AG08470 (cell line): ENCODE measurements around a stretch of chr10.

DNA sequence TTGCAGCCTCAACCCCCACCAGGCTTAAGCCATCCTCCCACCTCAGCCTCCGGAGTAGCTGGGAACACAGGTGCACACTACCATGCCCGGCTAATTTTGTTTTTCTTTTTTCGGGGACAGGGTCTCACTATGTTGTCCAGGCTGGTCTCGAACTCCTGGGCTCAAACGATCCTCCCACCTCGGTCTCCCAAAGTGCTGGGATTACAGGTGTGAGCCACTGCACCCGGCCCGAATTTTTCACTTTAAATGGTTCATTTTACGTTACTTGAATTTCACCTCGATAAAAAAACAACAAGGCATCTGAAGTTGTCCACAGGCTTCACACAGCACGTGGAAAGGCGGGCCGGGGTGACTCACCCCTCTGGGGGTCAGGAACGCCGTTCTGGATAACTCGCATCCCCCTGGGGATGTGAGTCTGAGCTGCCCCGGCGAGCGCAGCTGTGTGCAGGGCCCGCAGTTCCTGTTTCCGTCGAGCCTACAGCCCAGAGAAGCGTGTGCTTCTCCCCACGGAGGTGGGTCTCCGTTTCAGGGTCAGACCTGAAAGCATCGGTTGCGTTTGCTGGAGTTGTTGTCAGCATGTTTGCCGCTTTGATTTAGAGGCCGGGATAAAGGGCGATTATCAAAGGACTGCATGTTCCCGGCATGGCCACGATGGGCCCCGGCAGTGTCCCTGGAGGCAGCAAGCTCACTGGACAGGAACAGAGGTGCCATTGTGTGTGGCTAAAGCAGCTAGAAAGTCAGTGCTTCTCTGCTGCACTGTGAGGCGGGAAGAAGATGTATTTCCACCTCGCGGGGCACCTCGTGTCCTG lies 27.0 kb upstream of the GDI2 start:
- RRBS: 28% methylated on average over 5 of the region's 37 CpGs

GRCh38 chr10:5911183-5911831 lies 21.3 kb downstream of the FBH1 start:
- RRBS: no CpG with 5 or more reads among the region's 15 CpGs

DNA sequence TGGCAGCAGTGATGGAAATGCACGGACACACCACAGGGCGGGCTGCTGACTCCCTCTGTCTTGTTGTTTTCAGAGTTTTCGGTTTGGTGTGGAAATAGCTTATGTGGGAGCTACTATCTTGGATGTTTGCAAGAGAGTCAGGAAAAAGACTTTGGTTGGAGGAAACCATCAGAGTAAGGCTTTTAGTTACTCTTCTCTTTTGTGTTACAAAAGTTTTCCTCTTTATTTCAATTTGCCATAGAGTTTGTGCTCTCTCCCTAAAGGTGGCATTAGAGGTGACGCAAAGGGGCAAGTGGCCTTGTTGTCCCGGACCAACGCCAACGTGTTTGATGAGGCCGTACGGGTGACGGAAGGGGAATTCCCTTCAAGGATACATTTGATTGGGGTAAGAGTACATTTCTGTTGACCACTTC lies 31.1 kb downstream of the FBH1 start:
- RRBS: no CpG with 5 or more reads among the region's 10 CpGs

DNA sequence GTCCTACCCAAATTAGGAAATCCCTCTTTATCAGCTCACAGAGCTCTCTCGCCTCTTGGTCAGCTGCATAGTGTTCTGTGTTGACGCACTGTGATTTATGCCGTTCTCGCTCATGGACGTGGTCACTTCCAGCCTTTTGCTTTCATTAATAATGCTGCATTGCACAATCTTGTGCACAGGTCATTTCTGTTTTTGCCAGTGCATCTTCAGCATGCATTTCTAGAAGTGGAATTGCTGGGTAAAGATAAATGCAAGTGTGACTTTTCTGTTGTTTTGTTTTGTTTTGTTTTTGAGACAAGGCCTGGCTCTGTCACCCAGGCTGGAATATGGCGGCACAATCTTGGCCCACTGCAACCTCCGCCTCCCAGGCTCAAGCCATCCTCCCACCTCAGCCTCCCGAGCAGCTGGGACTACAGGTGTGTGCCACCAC lies 42.4 kb downstream of the FBH1 start:
- RRBS: no CpG with 5 or more reads among the region's 8 CpGs

DNA sequence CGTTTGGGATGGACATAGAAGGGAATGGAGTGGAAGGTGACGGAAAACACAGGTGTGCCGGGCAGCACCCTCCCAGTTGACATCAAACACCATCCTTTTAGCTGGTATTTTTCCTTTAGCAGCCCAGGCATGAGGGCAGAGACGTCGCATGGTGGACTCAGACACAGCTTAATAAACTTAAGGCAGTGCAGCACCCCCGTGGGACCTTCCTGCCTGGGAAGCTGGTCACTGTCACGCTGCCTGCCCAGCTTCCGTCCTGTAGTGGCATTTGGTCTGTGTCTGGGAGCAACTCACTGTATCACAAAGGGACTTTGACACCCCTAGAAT lies 35.8 kb downstream of the IL15RA start:
- RRBS: no CpG with 5 or more reads among the region's 8 CpGs

- RRBS: no CpG with 5 or more reads among the region's 9 CpGs
Measured at GRCh38 chr10:5983811-5984258, 6.5 kb upstream of the IL15RA start.

DNA sequence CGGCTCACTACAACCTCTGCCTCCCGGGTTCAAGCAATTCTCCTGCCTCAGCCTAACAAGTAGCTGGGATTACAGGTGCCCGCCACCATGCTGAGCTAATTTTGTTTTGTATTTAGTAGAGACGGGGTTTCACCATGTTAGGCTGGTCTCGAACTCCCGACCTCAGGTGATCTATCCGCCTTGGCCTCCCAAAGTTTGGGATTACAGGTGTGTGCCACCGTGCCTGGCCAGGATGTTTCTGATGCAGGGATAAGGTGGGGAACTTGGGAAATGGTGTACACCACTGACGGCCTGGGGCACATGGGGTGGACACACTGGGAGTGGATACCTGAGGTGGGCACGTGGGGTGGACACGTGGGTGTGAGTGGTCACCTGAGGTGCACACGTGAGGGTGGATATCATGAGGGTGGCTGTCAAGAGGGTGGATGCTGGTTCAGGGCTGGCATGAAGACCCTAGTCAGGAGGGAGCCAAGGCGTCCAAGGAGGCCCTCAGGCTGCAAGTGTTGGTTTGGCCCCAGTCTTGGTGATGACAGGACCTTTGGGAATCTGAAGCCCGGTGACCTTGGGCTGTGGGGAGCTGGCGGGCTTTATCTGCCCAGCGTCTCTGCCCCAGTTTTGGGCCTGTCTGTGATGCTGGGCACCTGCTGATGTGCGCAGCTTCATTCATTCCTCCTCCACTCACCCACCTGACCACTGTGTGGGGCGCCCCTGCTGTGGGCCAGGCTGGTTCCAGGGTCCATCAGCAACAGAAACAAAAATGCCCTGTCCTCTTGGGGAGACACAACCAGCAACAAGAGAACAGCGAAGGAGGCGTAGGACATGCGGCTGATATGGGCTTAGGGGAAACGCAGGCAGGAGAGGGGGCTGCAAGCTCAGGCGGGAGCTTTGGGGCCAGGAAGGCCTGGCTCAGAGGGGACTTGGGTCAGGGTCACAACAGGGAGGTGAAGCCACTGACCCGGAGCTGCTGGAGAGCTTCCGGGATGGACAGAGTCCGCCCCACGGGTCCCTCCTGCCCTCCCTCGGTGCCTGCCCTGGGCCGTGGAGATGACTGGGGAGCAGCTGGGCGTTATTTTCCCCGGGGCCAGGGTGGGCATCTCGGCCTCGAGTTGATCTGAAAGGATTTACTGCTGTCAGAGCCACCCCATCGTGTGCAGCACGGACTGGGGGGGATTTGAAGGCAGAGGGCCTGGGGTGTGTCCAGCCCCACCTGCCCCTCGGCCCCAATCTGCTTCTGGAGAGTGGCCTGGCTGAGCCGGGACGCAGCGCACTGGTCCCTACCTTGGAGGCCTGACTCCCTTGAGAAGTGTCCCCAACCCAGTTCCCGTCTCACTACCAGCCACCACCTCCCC lies 24.7 kb upstream of the PFKFB3 start:
- RRBS: no CpG with 5 or more reads among the region's 40 CpGs

DNA sequence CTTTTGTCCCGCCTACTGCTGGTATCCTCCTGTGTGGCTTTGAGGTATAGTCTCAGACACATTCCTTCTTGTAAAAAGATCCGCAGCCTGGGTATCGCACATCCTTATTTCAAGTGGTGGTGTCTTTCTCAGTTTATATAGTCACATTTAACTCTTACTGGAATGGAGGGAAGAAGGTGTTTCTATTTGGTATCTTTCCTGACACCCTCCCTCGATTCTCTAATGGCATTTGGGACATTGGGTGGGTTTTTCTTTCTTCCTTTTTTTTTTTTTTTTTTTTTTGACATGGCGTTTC lies 2.3 kb downstream of the PFKFB3 start:
- RRBS: no CpG with 5 or more reads among the region's 5 CpGs

DNA sequence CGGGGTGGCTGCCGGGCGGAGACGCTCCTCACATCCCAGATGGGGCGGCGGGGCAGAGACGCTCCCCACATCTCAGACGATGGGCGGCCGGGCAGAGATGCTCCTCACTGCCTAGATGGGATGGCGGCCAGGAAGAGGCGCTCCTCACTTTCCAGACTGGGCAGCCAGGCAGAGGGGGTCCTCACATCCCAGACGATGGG lies 3.8 kb downstream of the PFKFB3 start:
- RRBS: no CpG with 5 or more reads among the region's 13 CpGs

DNA sequence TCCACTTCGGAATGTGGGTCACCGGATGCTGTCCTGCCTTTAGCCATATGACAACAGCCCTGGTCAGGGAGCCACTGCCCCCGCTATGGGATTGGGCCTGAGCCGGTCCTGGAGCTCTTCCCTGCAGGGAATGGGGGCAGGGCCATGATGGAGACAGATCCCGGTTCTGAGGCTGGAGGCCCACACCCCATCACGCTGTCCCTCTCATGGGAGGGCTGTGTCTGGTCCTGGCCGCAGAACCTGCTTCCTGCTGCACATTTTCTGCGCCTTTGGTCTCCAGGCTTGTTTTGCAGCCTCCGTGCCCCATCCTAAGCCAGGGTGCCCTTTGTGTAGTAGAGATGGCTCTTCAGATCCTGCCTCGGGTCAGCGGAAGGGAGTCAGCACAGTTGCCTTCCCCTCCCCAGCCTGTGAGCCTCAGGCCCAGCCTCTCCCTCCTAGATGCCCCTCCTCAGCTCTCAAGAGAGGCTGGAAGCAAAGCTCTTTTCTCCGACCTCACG lies 22.7 kb downstream of the PFKFB3 start:
- RRBS: 91% methylated on average over 4 of the region's 13 CpGs

DNA sequence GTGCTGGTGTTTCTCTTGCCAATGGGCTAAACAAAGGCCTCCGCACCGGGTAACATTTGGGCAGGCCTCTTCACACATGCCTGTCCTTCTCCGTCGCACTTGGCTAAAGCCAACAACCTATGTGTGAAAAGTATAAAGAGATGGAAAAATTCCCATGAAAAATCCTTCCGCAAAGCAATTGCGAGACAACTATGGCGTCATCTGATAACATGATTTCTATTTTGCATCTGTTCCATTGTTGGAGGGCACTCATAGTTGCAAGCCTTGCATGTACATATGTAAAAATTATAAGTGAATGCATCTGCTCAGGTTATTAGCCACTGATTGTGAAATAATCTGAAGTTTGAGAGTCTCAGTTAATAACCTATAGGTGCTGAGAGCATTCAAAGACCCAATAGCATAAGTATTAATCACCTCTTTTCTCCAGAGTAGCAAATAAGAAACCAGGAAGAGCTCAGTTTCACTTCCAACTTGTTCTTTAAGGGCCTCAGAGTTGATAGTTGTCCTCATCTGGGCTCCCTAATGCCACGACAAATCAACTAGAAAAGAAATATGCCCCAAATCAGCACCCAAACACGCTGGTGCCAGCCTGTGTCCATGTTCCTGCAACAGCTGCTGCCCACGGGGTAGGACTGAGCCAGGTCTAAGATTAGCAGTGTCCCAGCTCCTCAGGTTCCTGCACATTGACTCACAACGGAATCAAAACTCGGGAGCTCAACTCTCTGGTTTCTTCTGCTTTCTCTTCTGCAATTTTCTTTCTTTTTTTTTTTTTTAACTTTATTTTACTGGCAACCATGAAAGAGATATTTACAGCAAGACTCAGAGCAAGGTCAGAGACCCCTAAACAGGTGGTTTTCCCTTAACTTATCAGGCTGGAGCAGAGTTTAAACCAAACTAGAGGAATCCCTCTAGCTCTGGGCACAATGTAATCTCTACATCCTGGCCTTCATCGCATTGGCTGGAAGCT lies 125.8 kb downstream of the PFKFB3 start:
- RRBS: no CpG with 5 or more reads among the region's 13 CpGs

- RRBS: no CpG with 5 or more reads among the region's 13 CpGs
Measured at GRCh38 chr10:6347374-6347974, 144.7 kb downstream of the PFKFB3 start.

- RRBS: no CpG with 5 or more reads among the region's 2 CpGs
Measured at GRCh38 chr10:6399613-6399924, 180.5 kb downstream of the PRKCQ start.

GRCh38 chr10:6428042-6428423 lies 152.0 kb downstream of the PRKCQ start:
- RRBS: 76% methylated on average over 3 of the region's 8 CpGs

DNA sequence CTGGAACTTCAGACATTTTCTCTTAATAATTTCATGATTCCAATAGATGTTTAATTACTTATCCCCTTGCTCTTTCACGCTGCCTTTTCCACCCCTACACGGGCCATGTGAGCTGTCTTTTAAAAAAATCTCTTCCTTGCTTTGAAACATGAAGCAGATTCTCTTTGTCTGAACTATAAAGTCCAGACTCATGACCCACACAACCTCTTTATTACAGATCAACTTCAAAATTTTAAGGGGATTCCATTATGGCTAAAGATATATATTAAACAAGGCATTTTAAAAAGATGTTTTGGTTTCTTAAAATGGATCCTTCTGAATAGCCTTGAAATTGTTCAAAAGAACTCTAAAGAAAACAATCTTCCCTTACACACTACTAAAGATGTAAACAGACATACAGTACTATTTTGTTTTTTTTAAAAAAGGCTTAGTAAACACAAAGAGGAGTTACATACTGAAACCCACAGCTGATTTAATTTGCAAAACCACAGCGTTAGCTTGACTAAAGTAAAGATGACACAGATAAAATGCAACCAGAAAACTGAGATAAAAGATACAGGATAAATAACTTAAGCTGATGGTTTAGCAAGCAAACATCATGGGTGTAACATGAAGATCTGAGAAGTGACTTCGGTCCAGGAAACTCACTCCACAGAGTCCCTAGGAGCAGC lies 22.0 kb downstream of the PRKCQ start:
- RRBS: no CpG with 5 or more reads among the region's 4 CpGs

DNA sequence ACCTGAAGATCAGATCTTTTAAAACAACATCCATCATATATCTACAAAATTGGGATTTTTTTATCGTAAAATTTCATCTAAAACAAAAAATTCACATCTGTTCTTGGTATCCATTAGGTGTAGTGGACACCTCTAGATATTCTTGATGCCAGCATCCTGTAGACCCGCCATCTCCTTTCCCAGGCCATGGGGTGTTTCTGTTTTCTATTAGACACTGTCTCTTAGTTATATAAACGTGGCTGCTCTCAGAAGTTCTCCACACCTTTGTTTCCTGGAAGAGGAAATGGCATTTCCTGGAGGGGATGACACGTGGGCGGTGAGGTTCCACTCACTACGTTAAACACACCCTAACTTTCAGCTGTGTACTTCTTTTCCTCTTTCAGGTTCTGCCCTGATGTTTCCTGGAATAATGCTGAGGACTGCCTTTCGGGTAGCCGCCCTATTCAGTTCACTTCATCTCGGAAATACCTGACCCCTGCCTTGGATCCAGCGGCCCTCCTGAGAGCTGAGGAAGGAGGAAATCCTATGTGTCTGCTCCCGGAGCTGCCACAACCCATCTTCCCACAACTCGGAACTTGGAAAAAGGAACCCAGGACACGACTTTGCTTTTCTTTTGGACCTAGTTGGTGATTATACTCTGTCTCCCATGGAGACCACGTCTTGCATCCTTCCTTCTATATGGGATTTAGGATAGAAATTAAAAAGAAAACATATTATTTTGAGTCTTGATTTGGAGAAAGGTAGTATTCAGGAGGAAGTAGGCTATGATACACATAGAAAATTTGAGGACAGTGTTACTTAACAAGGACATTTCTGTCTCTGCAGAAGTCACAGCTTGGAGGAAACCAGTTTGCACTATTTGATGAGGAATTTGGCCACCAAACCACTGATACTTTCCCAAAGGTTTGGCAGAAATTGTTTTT lies 3.5 kb upstream of the PRKCQ start:
- RRBS: no CpG with 5 or more reads among the region's 14 CpGs

GRCh38 chr10:6757155-6757617 lies 177.1 kb upstream of the PRKCQ start:
- RRBS: no CpG with 5 or more reads among the region's 7 CpGs

DNA sequence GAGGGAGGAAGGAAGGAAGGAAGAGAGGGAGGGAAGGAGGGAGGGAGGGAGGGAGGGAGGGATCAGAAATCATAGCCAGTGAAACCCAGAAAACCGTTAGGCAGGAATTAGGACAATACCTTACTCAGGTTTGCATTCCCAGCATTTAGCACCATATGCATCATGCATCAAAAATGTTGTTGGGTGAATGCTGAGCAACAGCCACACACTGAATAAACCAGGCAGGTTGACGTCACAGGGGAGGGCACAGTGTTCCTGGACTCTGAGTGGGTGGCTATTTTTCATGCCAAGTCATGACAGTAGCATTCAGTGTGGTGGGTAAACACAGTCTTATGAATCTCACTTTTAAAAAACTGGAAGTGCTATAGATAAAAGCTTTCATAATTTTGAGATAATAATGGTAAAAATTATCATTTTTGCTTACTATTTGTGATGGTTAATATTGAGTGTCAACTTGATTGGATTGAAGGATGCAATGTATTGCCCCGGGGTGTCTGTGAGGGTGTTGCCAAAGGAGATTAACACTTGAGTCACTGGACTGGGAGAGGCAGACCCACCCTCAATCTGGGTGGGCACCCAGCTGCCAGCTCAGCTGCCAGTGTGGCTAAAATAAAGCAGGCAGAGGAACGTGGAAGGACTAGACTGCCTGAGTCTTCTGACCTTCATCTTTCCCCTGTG lies 199.1 kb upstream of the PRKCQ start:
- RRBS: no CpG with 5 or more reads among the region's 4 CpGs

DNA sequence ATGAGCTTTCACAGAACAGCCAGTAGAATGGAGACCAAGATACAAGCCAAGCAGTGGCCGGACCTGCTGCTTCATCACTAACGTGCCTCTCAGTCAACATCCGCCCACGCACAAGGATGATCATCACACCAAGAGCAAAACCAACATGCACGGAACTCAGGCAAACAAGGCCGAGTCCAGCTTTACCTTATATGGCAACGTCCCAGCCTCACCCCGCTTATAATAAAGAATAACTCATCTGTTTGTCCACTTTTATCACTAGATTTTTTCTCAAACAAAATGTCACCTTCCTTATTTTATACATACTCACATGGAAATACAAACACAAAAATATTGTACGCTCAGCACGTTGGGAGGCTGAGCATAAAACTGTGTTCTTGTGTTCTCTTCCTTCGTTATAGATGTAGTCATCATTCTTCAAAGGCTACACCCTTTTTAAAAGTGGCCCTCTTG lies 122.7 kb downstream of the SFMBT2 start:
- RRBS: no CpG with 5 or more reads among the region's 11 CpGs

DNA sequence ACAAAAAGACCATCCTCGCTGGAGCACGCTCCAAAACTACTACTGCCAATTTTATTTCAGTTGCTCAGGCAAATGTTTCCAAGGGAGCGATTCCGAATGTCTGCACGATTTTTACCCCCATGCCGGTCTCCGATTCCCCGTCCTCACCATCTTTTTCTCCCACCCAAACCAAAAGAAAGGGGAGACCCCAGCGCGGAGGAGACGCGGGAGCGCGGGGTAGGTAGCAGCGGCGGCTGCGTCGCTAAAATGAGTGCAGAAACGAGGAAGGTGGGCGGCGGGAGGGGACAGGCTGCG lies 694 bp downstream of the SFMBT2 start:
- RRBS: no CpG with 5 or more reads among the region's 22 CpGs